ENCODE measurements around the genes INA and CALHM3.

DNA sequence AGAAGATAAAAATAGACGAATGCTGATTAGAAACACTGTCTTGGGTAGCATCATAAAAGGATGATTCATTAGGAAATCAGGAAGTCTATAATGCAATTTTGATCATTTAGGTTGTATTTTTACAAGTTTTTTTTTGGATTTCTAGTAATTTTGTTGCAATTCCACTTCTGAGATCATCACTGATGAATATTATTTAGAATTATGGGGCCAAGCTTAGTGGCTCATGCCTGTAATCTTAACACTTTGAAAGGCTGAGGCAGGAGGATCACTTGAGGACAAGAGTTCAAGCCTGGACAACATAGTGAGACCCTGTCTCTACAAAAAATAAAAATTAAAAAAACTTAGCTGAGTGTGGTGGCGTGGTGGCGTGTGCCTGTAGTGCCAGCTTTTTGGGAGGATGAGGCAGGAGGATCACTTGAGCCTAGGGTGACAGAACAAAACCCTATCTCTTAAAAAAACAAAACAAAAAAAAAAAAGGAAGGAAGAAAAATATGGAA is 29.7 kb downstream of the WBP1L start:
- PRO-cap: no peak

DNA sequence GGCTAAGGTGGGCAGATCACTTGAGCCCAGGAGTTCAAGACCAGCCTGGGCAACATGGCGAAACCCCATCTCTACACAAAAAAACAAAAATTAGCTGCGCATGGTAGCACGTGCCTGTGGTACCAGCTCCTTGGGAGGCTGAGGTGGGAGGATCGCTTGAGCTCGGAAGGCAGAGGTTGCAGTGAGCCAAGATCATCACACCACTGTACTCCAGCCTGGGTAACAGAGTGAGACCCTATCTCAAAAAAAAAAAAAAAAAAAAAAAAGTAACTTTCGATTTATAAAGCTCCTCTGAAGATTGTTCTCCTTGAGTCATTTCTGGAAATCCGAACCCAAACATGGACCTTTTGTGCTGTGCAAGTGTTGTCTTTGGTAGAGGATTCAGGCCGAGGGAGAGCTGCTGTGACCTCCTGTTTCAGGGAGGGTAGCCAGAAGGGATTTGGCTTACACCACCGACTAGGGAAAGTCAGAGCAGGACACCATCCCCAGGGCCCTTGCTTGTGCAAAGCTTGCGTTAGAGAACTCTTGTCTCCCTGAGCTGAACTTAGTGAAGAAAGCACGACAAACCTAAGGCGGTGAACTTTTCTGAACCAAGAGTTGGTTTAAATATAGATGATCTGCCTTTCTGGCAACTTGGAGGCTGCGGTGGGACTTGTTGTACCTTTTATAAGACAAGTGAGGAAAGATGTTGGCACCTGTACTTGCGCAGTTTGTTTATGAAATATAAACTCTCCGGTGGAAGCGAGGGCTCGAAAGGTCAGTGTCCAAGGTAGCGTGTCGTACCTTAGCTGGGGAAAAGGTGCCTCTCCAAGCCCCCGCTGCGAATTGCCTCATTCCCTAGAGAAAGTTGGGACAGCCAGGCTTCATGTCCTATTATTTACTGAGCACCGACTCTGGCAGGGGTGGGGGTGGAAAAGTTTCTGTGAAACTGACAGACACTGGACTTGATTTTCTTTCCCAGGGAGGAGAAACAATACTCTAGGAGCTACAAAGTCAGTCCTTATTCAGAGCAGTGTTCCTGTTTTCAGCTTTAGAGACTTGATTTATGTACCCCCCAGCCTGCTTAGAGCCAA is 31.5 kb downstream of the WBP1L start:
- PRO-cap: unidirectional peak, plus-strand start at position 310 of the sequence; bidirectional peak, plus-strand start at position 375 of the sequence, minus-strand start at position 320 of the sequence

- PRO-cap: no peak
Observed at GRCh38 chr10:102778215-102778649, 34.5 kb downstream of the WBP1L start.

DNA sequence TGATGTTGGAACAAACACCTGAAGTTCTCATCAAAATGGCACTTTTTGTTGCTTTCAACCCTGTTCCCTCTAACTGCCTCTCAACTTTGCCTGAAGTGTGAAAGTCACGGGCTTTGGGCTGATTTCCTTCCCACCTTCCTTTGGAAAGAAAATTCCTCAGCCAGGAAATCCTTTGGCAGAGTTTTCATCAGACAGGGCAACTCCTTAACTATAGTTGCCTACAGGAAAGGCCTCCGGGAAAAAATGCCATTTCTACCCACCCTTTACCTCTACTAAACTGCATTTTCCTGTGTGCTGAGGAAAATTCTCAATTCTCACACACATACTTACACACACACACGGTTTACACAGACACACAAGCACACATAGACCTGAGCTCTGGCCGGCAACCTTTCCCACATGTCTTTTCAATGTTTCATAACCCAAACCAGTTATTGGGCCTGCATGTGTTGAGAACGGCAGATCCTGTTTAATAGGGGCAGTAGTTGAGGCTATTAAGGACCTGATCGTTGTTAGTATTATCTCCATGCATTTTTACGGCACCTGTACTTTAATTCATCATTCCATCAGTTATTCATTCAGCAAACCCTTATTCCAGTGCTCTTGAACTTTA is 36.4 kb downstream of the CYP17A1 start:
- PRO-cap: no peak

GRCh38 chr10:102812359-102812784 is 24.8 kb downstream of the CYP17A1 start:
- PRO-cap: no peak

DNA sequence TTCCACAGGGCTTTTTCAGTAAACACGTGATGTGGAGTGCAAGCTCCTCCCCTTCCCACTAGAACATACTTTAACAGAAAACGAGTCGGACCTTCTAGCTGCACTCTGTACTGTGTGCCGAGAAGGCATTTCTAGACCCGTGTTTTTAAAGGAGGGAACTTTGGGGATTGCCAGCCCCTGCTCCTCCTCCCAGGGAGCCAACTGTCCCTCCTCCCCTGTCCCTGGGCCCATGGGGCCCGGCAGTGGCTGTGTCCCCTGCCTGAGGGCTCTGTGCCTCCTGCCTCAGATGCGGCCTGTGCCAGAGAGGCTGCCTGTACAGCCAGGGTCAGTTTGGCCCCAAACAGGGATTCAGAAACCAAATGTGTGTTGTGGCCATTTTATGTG is 115.0 kb downstream of the NT5C2 start:
- PRO-cap: no peak

GRCh38 chr10:103152976-103153841 is 39.9 kb downstream of the NT5C2 start:
- PRO-cap: no peak

- PRO-cap: bidirectional peak, plus-strand start at chr10:103192706, minus-strand start at chr10:103192574
Observed at GRCh38 chr10:103192399-103192776, 684 bp downstream of the NT5C2 start.

DNA sequence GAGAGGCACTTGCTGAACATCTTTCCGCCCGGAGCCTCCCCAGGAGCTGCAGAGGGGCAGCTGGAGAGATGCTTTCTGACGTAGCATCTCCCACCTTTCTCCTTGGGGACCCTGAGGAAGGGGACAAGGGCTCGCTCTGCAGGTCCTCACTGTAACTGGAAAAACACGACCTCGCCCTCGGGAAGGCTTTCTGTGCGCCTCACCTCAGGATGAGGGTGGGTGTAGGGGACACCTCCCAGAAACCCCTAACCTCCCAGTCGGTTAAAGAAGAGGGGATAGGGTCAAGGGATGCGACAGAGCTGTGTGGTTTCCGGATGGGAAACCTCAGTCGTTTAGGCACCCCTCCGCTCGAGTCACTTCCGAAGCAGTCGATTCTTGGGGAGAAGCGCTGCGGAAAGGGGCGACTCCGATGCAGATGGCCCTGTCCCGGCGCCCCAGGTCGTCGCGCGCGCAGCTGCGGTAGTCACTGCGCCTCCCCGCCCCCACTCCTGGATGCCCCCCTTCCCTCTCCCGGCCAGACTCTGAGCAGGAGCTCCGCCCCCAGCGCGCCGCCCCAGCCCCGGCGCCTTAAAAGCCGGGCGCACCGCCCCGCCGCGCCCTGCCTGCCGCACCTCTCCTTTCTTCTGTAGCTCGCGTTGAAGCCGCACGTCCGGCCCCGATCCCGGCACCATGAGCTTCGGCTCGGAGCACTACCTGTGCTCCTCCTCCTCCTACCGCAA is at the start of gene INA:
TSS of gene INA (plus strand) at position 596 of the 719 bp plus-strand sequence.
- PRO-cap: no peak

- PRO-cap: no peak
Observed at GRCh38 chr10:103445951-103446513, 6.1 kb downstream of the CALHM2 start.

- PRO-cap: no peak
Observed at GRCh38 chr10:103479010-103479452, at the start of gene CALHM3. TSS of gene CALHM3 (minus strand) at chr10:103479240.

- PRO-cap: no peak
Observed at GRCh38 chr10:103542658-103543248, 49.2 kb downstream of the NEURL1 start.

- PRO-cap: no peak
Observed at GRCh38 chr10:103578606-103579262, 85.2 kb downstream of the NEURL1 start.

GRCh38 chr10:103584607-103585269 is 91.2 kb downstream of the NEURL1 start:
- PRO-cap: unidirectional peak, minus-strand start at chr10:103584716; unidirectional peak, minus-strand start at chr10:103584798

DNA sequence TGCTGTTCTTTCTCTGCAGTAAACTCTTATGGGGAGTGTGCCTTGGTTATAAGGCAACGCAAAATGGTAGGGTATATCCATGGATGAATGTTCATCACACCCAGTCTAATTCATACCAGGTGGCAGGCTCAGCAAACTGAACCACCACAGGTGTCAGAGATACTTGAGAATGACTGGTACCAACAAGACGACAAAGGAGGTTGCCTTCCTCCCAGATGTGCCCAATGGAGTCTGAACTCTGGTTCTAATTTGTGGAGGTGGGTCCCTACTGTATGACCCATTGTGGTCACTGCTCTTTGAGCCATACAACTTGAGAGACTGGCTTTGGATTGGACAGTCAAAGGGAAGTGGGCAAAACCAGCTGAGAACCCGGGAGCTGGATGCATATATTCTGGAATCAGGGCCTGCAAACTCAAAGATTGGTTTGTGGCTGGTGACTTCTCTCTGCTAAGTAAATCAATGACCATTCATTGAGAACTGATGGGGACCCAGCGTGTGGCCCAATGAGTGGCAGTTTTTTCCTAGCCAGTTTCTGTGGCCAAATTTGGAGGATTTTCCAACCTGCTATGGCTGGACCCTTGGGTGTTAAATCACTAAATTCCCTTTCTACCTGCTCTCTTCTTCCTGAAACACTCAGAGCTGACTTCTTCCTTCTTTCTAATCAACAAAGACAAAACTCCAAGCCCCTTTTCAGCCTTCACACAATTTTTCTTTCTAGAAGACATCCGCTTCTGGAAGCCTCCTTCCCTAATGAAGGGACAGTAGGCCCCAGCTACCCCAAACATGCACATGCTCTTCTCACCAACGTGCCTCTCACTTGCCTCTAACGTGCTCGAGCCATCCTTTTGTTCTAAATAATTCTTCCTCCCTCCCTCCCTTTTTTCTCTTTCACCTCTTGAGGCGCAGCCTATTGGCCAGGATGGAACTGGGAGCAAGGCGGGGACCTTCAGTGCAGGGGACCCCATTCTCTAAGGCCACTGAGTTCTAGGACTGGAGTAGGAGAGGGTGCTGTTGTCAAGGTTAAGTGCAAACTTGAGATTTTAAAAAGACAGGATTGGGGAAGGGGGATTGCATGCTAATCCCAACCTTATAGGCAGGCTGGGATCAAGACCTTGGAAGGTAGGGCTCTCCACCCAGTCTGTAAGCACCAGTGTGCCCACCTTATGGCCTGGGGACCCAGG is 101.6 kb downstream of the NEURL1 start:
- PRO-cap: no peak

- PRO-cap: no peak
Observed at GRCh38 chr10:103601595-103602194, 108.2 kb downstream of the NEURL1 start.

GRCh38 chr10:103735636-103736481 is 119.5 kb downstream of the SH3PXD2A start:
- PRO-cap: bidirectional peak, plus-strand start at chr10:103736250, minus-strand start at chr10:103736100

DNA sequence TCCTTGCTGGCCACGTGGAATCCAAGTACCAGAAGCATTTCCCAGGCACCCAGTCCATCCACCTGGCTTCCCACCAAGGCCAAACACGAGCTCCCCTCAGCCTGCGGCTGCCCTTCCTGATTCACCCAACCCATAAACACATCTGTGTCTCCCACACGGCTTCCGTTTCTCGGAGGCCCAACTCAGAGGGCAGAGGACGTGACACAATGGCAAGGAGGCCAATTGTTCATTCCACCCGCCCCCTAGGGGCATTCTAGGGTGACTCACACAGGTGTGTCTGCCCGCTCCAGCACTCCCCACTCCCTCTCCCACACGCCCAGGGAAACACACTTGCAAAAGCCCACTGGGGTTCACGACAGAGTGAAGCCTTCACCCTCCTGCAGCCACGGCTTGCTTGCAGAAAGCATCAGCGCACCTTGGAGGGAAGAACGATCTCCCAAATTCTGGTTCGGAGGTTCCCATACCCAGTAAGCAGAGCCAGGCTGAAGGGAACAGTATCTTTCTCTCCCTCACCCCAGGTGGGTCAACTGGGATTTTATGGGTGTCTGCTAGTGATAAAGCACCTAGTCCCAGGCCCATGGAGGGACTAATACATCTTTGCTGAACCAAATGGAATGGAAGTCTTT is 109.6 kb downstream of the SH3PXD2A start:
- PRO-cap: no peak

DNA sequence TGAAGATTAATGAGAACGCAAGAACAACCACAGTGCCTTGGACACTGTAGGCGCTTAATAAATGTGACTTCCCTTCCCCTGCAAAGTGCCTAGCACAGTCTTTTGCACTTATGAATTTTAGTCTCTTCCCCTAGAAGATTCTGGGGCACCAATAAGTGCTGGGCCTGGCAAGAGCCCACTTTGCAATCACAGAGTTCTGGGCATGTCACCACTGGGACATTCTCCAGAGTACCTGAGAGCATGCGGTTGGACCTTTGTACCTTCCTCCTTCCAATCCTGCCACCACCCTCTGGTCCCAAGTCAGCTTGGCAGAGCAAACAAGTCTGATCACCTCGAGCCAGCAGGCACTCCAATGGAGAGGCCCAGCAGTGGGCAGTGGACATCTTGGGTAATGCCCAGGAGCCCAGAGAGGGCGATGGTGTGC is 43.5 kb downstream of the SH3PXD2A start:
- PRO-cap: no peak

DNA sequence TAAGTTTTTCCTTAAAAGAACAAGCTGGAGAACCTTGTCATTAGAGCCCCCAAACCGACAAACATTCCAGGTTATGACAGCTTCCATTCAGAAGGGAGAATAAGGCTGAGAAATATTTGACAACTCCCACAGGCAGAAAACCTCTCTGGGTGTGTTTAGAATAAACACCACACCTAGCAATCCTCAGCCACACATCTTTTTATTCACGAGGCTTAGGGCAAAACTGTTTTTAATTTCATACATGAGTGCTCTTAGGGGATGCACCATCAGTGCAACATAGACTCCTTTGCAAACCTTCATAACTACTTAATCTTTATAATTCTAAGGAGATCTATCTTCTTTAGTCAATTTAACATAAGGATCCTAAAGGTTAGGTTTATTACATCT is 24.1 kb downstream of the STN1 start:
- PRO-cap: no peak

Measured in bile duct (tissue), 1 donor.